ENCODE results near the genes PCDH20 and COMMD6.

- PRO-cap: no peak
Observed at GRCh38 chr13:59666367-59667027, 497.2 kb downstream of the DIAPH3 start.

DNA sequence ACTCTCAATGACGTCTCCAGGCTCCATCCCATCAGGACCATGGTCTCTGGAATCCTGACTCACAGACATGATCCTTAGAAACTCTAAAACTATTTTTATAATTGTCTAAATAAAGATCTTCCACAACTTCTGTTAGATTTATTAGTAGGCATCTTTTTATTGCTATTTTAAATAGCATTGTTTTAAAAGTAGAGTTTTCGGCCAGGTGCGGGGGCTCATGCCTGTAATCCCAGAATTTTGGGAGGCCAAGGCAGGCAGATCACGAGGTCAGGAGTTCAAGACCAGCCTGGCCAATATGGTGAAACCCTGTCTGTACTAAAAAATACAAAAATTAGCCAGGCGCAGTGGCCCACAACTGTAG lies 241.0 kb downstream of the TDRD3 start:
- PRO-cap: unidirectional peak, minus-strand start at position 83 of the sequence

DNA sequence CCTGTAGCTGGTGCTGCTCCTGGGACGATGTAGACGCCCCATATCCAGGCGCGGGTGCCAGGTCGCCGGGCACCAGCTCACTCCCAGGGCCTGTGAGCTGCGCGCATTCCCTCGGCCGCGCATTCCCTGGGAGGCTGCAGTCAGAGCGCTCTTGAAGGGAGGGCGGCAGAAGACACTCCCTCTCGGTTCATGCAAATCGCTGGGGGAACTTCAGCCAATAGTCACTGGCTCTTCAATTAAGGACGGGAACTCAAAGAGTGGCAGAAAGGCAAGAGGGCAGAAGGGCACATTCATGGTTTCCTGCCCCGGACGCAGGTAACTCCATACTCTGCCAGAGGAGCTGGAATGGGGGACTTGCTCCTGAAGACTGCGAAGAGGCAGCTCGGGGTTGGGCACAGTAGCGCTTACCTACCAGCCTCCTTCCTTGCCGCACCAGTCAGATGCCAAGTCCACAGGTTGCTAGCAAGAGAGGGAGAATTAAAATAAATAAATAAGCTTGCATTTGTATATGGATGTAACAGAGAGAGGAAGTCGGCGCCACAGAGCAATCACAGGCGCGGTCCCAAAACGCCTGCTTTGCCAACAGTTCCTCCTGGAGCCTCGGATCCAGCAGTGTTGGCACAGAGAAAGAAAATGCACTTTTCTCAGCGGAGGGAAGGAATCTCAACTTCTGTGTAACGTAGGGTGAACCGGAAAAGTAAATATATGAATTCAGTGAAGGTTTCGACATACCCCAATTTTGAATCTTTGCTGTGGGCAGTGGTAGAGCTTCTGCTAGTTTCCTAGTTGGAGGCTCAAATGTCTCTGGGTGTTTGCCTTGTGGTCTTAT lies at the start of gene PCDH20:
Gene PCDH20, minus strand, starts transcription at position 814 of the 829 bp plus-strand sequence.
- PRO-cap: bidirectional peak, plus-strand start at position 263 of the sequence, minus-strand start at position 128 of the sequence

GRCh38 chr13:64075175-64076336 lies 242.7 kb upstream of the ENSG00000285566 start:
- PRO-cap: no peak

GRCh38 chr13:65813842-65814041 lies 1416.4 kb downstream of the PCDH9 start:
- PRO-cap: unidirectional peak, plus-strand start at chr13:65813976

DNA sequence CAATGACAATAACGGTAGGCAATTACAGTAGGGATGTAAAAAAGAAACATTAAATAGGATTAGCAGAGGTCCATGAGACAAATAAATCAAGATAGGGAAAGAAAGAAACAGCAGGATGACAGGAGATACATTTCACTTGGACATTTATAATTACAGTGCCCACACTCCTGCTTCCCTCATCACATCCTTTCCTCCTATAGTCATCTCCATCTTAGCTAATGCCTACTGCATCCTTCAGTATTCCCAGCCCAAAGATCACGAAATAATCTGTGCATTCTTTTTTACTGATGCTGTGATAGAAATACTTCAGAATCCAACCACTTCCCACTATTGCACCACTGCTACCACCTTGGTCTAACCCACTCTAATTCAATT lies 1399.3 kb downstream of the PCDH9 start:
- PRO-cap: no peak

GRCh38 chr13:66665908-66666474 lies 564.1 kb downstream of the PCDH9 start:
- PRO-cap: no peak

GRCh38 chr13:66825009-66825340 lies 405.2 kb downstream of the PCDH9 start:
- PRO-cap: no peak

DNA sequence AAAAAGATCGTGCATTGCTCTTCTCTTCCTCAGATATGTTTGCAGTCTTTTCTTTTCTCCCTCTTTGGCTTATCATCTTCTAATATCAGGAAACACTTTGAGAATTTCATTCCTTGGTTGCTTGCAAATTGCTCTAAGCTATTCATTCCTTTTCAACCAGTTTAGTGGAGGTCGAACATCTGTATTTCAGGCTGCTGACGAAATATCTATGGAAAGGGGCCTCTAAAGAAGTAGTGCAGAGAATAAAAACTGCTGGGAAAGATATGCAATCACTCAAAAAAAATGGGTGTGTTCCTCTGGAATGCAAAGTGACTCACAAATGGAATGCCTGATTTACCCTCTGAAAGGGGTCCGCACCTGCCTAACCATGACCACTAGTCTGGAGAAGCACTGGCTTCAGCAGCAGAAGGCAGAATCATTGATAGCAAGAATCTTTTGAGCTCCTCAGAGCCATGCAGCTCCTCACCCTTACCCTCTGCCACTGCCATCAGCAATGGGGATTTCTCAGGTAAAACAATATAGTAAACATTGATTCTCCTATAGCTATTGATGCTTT lies 129.4 kb downstream of the PCDH9 start:
- PRO-cap: no peak

DNA sequence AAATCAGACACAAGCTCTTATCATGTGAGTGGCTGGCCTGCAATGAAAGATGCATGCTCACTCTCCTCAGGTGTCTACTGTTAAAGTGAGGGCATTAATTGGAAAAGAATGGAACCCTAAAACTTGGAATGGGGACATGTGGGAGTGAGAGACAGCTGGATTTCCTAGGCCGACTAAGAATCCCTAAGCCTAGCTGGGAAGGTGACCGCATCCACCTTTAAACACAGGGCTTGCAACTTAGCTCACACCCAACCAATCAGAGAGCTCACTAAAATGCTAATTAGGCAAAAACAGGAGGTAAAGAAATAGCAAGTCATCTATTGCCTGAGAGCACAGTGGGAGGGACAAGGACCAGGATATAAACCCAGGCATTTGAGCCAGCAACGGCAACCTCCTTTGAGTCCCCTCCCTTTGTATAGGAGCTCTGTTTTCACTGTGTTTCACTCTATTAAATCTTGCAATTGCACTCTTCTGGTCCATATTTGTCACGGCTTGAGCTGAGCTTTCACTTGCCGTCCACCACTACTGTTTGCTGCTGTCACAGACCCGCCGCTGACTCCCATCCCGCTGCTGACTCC lies 886.7 kb downstream of the KLHL1 start:
- PRO-cap: no peak

GRCh38 chr13:71479098-71479516 lies 387.9 kb downstream of the DACH1 start:
- PRO-cap: no peak

- PRO-cap: no peak
Observed at GRCh38 chr13:71765106-71765589, 101.9 kb downstream of the DACH1 start.

DNA sequence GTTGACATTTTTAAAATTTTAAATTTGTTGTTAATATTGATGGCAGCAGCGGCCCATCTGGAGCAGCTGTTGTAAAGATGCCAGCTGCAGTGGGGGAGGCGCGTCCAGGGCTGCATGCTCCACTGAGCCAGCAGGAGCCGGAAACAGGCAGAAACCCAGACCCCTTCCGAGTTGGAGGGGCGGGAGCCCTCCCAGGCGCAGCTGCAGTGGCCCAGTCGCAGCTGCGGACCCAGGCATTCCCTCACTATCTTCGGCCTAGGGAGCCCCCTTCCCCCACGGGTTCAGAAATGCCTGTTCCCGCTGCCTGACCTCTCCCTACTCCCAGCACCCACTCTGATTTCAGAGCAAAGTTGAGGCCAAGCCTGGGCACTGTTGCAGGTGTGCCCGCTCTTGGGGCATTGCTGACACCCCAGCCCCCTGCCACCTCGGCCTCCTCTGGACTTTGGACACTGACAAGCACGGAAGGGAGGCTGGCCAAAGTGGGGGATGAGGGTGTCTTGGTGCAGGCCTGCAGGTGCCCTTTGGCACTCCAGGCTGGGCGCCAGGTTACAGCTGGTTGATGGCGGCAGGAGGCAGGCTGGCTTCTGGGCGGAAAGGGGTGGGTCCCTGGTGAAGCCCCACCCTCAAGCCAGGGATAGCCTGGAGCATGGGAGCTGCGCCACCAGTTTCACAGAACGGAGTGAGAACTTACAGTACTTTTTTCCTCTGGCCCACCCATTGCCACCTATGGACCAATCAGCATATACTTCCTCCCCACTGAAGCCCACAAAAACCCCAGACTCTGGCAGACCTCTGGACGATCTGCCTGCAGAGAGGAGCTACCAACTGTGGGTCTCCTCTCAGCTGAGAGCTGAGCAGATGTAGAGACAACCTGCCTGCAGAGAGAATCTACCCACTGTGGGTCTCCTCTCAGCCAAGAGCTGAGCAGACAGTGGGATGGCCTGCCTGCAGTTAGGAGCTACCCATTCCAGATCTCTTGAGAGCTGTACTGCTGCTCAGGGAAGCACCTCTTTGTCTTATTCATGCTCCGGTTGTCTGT lies 69.4 kb downstream of the PIBF1 start:
- PRO-cap: no peak

- PRO-cap: no peak
Observed at GRCh38 chr13:73063367-73063571, 4.5 kb downstream of the KLF5 start.

DNA sequence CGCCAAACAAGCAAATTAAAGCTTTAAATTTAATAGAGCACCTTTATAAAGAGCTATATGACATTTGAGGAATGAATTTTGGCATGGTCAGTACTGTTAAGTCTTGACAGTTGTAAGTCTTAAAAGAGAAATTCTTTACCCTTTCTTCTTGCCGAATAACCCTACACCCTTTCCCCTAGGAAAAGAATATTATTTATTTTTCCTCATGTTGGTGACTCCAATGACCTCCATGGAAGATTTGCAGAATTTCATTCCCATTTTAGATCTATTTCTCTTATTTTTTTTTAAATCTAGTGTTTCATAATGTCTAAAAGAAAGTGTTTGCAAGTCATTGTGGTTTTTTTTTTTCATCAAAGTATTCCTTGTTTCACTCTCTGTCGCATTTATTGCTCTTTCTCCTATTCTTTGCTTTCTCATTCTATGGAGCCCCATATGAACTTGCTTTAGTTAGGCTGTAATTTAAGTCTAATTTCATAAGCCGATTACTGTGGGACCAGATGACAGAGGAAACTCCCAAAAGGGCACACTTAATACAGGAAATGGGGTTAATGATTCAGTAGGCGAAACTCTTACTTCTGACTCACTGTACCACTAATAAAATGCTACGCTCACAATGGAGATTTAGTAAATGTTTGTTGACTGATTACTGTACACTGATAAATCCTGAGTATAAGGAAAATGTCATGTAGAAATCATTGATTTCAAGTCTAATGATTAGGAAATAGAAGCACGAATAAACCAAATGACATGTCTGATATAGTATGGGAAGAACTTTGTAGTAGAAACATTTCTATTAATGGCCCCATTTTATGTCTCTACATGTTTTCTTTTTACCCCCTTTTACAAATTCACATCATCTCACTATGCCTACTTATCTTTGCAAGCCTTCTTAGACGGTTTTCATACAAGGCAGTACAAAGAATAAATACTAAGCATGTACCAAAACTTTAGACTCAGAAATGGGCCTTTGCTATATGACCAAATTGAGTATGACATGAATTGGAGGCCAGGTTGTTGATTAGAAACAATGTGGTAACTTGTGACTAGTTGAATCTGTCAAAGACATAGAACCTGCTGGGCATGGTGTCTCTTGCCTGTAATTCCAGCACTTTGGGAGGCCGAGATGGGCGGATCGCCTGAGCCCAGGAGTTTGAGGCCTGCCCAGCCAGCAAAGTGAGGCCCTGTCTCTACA lies 276.4 kb downstream of the KLF5 start:
- PRO-cap: no peak

DNA sequence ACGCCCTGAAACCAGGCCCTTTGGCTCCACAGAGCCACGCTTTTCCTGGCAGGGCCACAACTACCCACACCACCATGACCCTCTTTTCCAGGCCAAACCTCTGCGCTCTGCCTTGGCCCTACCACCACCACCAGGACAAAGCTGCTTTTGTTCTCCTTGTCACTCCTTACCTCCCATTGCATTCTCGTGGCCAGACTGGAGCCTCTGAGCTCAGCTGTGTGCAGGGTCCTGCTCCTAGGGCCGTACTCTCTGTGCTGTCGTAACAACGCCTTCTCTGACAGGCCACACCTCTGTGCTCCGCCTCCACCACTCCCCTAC lies 602.8 kb downstream of the KLF5 start:
- PRO-cap: no peak

- PRO-cap: no peak
Observed at GRCh38 chr13:73933910-73934489, 875.2 kb downstream of the KLF5 start.

GRCh38 chr13:74168402-74168838 lies 1109.6 kb downstream of the KLF5 start:
- PRO-cap: no peak

DNA sequence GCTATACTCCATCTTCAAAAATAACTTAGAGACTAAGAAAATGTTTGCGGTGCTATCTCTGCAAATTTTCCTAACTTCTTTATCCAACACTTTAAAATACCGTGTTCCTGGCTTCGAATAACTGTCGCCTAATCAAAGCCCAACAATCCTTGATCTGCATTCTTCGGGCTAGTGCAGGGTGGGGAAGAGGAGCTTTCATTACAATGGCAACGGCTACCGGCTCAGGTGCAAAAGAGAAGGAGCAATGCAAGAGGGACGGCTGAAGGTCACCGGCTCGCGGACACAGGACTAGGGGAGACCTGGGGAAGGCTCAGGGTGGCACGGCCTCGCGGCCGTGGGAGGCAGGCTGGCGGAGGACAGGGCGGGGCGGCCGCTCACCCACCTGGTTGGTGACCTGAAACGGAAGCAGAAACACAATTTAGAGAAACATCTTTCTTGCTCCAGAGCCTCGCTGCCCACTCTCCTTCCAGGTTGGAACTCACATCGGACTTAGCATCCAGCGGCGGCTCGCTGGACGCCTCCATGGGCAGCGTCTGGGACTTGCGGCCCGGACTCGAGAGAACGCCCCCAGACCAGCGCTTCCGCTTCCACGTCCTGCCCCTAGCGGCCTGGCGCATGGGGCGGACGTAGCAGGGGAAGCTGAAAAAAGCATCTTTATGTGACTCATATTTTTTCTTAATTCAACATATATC lies at the start of gene COMMD6:
Gene COMMD6, minus strand, starts transcription at position 560 of the 692 bp plus-strand sequence.
- PRO-cap: bidirectional peak, plus-strand start outside the sequence, minus-strand start at position 563 of the sequence

DNA sequence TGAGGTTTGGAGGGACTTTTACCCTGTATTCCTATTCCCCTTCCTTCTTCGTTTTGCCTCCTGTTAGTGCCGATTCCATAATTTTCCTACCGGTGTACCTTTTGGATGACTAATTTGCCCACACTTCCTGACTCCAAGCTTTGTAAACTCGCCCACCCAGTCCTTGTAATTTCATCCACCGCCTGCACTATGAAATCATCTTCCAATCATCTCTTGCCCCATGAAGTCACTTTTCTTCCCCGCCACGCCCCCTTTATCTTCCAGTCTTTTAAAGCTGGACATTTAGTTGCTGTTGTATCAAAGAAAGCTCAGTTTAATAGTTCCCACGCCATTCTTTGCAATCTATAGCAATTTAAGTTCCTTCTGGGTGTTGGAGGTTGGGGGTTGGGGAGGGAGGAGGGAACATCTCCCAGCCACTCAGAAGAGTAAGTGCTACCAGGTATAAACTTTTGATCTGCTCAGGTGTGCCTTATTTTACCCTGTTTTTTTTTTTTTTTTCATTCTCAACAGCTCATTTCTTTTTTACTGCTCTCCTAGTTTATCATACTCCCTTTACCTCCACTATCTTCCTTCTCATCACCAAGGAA lies 741 bp downstream of the UCHL3 start:
- PRO-cap: unidirectional peak, minus-strand start at position 88 of the sequence; unidirectional peak, minus-strand start at position 165 of the sequence; unidirectional peak, minus-strand start at position 200 of the sequence; bidirectional peak, plus-strand start at position 300 of the sequence, minus-strand start at position 200 of the sequence

All from rectum (tissue), 1 donor.